ENCODE measurements around the gene KLHL29.

DNA sequence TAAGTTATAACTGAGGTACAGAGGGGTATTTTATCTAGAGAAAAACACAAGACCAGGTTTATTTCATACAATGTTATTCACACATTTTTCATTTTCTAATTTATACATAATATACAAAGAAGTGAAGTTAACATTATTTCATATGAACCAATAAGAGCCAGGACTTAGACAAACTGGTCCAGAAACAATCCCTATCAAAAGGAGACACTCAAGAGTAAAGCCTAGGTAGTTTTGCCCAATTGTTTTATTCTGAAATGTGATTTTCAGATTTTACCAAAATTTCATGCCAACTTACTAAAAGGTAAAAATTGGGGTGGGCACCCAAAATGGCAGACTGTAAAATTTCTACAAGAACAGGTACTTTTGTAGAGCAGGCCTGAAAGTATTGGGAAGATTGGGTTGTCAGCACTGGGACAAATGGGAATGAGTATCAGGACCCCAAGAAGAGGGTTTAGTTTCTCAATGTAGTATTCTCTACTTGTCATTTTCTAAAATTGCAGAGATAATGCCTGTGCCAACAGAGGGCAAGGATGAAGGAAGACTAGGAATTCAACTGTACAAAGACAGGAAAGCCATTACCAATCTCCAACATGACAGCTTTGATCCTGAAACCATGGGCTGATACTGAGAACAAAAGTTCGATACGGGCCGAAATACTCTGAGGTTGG is 23.9 kb upstream of the SDC1 start:
- RRBS = no CpG with 5 or more reads among the region's 3 CpGs

GRCh38 chr2:20443307-20443934 is 3.5 kb upstream of the RHOB start:
- RRBS = no CpG with 5 or more reads among the region's 6 CpGs

GRCh38 chr2:20537826-20538134 is 90.9 kb downstream of the RHOB start:
- RRBS = no CpG with 5 or more reads among the region's 6 CpGs

- RRBS = no CpG with 5 or more reads among the region's 7 CpGs
Observed at GRCh38 chr2:20538135-20538555, 91.3 kb downstream of the RHOB start.

DNA sequence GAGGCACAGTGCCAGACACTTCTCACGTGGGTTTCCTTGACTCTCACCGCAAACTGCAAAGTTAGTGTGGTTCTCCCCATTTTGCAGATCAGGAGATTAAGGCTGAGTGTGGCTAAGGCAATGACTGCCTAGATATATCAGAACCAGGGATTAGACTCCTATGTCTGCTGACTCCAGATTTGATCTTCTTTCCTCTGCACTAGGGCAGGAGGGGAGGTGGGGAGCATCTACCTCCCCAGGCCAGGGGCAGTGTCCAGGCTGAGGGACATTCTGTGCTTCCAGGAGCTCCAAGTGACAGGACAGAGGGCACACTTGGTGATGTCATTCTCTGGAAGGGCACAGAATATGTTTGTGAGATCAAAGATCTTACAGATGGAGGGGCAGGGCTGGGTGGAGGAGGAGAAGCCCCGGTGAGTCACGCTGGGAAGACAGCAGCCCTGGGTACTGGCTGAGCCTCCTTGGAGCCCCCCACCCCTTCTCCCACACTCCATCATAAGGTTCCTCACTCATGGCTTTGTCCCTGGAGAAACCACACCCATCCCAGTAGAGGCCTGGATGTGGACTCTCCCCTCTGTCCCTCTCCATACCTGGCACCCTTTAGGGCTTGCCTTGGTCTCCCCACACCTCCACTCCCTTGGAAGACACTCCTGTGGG is 92.4 kb downstream of the RHOB start:
- RRBS = no CpG with 5 or more reads among the region's 4 CpGs

GRCh38 chr2:20617899-20618427 is 32.9 kb downstream of the HS1BP3 start:
- RRBS = no CpG with 5 or more reads among the region's 13 CpGs

GRCh38 chr2:20620309-20620736 is 30.6 kb downstream of the HS1BP3 start:
- RRBS = no CpG with 5 or more reads among the region's 8 CpGs

DNA sequence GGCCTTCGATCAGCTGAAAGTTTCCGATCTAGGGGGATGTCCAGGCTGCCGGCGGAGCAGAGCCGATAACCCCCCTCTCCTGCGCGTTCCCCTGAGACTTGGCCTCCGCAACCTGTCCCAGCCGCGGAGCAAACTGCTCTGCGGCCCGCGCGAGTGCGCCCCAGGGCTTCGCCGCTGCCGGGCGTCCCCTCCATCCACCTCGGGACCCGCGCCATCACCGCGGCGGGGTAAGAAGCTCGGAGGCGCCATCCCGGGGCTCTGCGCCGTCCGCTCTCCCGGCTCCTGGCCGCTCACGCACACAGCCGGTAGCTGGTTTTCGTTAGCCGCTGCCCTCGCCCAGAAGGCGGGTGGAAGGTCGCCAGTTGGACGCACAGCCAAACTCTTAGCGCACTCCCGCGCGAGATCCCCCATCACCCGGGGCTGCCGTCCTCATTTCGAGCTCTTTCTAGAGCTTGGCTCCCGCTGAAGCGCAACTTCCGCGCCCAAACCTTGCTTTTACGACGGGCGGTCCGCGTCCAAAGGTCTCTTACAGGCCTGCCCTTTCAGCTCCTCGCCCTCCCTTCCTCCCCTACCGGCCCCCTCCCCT is 848 bp upstream of the GDF7 start:
- RRBS = 1% methylated on average over 12 of the region's 59 CpGs

GRCh38 chr2:21006696-21007197 is 37.1 kb downstream of the APOB start:
- RRBS = no CpG with 5 or more reads among the region's 6 CpGs

DNA sequence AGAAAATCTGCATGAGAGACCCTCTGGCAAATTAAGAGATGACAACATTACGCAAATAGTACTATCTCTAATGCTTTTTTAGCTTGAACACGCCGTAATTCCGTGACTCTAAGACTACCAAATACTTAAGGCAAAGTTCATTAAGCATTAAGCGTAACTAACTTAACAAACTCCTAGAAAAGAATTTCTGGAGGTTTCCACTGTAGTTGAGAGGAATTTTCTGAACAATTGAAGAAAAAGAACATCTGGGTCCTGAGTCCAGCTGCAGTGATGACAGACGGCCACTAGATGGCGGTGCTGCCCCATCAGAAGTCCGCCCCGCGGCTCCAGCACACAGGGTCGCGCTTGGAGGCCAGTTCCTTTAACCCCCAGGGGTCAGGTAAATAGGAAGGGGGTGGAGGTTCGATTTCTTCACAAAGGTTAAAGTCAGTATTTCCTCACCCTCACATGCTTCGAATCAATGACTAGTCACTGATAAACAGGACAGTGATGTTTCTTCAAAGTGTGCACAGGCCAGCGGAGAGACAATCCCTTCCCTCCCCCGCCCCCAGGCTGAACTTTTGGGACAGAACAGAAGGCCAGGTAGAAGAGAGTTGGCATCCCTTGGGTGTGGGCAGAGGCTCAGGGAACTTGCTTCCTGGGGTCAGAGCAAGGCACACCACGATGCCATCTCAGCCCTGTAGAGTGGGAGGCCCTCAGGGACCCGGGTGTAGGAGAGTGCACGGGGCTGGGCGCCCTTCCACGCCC is 952 bp downstream of the APOB start:
- RRBS = no CpG with 5 or more reads among the region's 21 CpGs

- RRBS = no CpG with 5 or more reads among the region's 5 CpGs
Observed at GRCh38 chr2:21099223-21099872, 24.4 kb upstream of the TDRD15 start.

DNA sequence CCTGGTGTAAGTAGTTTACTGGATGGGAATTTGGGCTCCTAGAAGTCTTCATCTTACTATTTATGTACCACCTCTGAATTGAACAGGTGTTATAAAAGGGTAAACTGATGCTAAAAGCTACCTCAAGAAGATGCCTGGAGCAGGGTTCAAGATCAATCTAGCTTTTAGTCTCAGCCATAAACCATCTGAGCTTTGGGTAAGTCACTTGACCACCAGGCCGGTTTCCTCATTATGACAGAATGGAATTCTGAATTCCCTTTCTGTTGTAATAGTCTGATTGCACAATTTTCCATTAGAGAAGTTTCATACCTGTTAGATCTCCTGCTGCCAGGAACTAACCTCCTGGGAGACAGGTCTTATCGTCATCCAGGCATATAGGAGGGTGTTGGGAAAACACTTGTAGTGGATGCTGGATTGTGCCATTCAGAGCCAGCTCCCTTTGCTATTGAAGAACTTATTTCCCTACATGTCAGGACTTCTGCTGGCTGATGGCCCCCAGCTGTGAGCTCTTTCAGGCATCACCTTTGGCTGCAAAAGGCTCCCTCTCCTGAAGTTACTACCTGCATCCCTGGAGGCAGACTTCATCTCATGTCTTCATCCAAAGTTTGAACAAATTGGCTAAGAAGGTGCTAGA is 272.5 kb downstream of the TDRD15 start:
- RRBS = no CpG with 5 or more reads among the region's 2 CpGs

DNA sequence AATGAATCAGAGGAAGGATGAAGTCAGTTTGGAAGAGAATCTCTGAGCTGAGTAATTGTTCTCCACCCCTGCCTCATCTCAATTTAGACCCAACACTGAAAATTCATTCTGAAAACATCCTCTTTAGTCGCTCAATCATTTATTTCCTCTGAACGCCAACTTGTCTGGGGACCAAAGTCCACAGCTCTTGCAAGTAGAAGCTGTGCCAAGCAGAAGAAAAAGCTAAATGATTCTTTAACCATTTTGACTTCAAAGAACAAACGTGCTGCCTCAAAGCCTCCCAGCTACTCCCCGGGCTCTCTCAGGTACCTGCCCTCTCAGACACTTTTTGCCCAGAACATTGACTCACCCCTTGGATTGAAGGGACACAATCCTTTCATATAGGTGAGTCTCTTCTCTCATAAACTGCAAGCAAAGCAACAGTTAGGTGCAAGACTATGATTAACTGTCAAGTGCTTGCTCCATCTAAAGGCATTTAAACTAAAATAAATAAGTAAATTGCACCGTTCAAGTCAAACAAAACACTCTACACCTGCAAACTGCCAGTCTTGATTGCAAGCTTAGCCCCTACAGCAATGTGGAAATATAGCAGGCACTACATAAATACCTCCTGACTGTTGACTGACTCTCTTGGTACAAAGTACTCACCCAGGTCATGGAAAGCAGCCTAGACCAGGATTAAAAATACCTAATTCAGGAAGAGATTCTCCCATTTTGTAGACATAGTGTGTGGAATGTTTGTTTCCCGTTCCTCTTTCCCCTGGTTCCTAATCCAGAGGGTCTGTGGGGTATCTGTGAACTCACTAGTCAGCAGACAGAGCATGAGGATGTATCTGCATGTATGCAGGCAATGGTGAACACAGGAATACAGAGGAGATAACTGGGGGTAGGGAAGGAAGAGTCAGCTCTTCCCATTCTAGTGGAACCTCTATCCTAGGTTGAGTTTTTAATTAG is 176.7 kb upstream of the KLHL29 start:
- RRBS = no CpG with 5 or more reads among the region's 6 CpGs

DNA sequence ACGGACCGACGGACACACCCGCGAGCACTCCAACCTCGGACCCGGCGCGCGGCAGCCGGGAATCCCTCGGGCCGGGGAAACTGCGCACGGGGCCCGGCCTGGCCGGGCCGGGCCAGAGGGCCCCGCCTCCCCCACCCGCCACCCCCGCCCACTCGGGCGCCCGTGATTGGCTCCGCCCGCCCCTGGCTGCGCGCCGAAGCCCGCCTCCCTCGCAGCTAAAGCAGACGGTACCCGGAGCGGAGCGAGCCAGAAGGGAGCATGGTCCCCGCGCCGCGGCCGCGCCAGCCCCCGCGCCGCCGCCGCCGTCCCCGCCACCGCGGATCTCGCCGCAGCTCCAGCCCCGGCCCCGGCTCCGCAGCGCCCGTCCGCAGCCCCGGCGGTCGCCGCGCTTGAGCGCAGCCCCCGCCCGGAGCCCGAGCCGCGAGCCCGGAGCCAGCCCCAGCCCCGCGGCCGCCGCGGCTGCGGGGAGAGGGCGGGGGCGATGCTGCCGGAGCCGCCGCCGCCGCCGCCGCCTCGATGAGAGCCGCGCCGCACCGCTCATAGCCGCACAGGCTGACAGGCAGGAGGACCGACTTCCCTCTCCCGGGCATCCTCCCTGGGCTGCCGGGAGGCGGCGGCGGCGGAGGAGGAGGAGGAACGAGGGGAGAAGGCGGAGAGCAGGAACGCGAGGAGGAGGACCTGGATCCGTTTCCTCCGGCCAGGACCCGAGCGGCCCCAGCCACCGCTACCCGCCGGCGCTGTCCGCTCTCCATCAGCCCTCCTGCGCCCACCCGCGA is at the start of gene KLHL29:
KLHL29 (plus strand) TSS at position 223 of the 776 bp plus-strand sequence.
- RRBS = 2% methylated on average over 35 of the region's 114 CpGs

DNA sequence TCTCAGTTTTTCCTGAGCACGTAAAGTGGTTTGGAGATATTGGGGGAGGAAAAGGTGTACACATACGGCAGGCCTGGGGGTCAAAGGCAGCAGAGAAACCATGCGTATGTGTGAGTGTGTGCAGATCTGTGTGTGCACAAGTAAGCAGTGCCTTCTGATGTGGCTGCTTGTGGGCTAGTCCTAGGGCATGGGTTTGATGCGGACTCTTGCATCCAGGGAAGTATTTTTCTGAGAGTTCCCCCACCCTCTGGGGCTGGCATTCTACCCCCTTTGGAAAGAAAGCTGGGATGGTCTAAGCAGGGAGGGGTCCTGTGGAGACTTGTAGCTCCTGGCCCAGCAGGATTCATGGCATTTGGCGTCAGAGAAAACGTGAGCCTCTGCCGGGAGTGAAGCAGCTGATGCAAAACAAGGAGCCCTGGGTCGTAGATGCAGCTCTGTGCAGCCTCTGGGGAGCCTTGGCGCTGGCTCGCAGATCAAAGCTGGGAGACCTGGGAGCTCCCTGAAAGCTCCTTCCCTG is 148.2 kb downstream of the KLHL29 start:
- RRBS = no CpG with 5 or more reads among the region's 10 CpGs

DNA sequence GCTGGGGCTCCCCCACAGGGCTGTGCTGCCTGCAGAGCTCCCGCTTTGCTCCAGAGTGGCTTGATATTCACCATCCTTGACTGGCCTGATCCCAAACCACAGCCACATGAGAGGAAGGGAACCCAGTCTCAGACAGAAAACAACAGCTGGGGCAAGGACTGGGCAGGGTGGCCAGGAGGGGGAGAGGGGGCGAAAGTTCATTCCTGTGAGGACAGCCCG is 179.1 kb downstream of the KLHL29 start:
- RRBS = no CpG with 5 or more reads among the region's 3 CpGs

DNA sequence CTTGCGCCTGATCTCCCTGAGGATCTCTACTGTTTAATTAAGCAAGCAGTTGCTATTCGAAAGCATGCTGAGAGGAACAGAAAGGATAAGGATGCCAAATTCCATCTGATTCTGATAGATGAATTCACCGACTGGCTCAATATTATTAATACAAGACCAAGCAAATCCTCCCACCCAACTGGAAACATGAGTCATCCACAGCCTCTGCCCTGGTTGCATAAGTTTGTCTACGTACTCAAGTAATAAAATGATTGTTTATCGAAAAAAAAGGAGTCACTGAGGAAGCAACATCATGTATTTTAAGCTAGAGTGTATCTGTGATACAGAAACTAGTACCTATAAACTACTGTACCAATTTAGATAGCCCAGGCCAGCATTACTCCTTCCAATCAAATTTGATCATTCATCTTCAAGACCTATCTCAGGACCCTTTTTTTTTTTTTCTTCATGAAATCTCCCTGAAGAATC is 26.0 kb downstream of the ATAD2B start:
- RRBS = no CpG with 5 or more reads among the region's 5 CpGs

DNA sequence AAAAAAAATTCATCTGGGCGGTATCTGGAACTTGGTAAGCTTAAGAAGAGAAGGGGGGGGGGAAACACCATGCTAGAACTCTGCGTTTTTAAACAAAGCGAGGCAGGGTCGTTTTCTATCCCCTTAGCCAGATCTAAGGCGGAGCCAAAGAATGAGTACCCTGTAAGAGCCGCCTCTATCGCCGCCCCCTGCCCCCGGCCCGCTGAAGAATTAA is 566 bp upstream of the ATAD2B start:
- RRBS = 2% methylated on average over 2 of the region's 10 CpGs

- RRBS = no CpG with 5 or more reads among the region's 6 CpGs
Observed at GRCh38 chr2:24021050-24021423, 11.2 kb downstream of the MFSD2B start.

Measured in epithelial cell of esophagus (primary cell).